ENCODE measurements around the genes SEM1 and TECPR1.

DNA sequence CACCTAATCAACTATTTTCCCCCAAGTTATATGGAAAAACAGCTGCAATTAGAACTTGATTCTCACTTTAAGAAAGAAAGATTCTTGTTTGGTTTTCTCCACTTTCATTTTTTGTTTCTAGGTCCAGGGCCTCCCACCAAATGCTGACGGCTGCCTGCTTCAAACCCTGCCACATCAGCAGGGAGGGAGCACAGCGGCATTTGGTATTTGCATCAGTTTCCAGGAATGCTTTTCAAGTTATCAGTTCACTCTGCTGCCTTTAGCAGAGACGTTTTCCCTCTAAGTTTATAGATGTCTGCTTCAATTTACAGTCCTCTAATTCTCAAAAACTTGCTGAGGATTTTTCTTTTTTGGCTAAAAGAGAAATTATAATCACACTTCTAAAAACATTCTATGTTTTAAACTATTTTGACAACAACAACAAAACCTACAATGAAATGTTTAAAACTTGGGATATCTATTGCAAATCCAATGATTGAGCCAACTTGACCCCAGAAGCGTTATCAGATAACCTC is 2.6 kb upstream of the COL1A2 start:
- PRO-cap = no peak

DNA sequence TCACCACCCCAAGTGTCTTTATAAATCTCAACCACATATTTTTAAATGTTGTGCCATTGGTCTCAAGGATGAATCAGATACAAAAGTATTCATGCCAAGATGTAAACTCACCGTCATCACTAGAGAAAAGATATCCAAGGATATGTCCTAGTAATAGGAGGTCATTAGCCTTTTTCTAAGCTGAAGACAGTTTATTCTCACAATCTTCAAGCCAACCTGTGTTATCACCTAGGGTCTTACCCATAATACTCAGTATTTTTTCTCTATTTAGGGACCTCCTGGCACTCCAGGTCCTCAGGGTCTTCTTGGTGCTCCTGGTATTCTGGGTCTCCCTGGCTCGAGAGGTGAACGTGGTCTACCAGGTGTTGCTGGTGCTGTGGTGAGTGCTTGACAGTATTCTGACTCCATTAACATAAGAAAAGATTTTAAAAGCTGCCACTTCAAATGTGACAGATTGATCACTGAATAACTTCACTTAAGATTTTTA is 29.4 kb downstream of the COL1A2 start:
- PRO-cap = no peak

- PRO-cap = bidirectional peak, plus-strand start at chr7:94510535, minus-strand start at chr7:94510205
Observed at GRCh38 chr7:94510411-94510594, 694 bp downstream of the CASD1 start.

DNA sequence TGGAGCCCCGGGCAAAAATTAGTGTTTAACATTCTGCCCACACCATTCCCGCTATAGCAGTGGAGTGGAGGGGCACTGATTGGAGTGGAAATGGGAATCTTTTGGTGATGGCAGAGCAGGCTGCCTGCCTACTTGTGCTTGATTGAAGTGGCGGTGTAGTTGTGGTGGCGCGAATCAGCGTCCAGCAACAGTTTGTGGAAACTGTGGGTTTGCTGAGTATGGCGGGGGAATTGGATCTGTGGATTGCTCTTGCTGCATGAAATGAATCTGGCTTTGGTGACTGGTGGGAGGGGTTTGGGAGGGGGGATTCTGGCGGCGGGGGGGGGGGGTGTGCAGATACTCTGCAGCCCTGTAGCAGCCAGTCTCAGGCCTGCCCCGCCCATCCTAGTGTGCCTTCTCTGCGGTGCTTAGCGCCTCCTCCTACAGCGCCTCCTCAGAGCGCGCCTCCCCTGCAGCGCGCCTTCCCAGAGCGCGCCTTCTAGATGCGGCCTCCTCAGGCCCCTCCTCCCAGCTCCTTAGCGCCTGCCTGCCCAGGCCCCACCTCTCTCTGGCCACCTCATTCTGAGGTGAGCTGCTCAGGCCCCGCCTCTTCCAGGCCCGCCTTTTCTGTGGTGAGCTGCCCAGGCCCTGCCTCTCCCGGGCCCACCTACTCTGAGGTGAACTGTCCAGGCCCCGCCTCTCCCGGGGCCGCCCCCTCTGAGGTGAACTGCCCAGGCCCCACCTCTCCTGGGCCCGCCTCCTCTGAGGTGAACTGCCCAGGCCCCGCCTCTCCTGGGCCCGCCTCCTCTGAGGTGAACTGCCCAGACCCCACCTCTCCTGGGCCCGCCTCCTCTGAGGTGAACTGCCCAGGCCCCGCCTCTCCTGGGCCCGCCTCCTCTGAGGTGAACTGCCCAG is 1.8 kb upstream of the SGCE start:
- PRO-cap = unidirectional peak, minus-strand start at position 161 of the sequence; unidirectional peak, minus-strand start at position 391 of the sequence

GRCh38 chr7:94663279-94664035 is 7.5 kb upstream of the SGCE start:
- PRO-cap = no peak

DNA sequence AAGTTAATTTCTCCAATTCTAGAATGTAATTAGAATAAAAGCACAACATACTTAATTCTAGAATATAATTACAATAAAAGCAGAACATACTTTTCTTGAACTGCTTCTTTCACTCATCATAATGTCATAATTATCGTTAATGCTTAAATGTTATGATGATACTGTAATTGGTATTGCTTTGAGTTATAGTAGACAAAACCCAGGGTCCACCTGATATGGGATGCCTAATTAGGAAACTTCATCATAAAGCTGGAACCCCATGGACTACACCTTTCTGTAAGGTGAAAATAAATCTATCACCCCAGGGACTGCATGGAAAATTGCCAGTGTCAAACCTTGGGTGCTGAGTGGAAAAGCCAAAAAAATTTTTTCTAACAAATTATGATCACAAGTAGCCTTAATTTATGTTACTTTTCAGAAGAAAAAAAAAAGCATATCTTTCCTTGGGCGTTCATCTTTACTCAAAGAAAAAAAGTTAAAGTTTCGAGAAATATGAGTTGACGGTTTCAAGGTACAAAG is 117.6 kb downstream of the PON1 start:
- PRO-cap = no peak

GRCh38 chr7:95434163-95434517 is 688 bp downstream of the PON2 start:
- PRO-cap = no peak

DNA sequence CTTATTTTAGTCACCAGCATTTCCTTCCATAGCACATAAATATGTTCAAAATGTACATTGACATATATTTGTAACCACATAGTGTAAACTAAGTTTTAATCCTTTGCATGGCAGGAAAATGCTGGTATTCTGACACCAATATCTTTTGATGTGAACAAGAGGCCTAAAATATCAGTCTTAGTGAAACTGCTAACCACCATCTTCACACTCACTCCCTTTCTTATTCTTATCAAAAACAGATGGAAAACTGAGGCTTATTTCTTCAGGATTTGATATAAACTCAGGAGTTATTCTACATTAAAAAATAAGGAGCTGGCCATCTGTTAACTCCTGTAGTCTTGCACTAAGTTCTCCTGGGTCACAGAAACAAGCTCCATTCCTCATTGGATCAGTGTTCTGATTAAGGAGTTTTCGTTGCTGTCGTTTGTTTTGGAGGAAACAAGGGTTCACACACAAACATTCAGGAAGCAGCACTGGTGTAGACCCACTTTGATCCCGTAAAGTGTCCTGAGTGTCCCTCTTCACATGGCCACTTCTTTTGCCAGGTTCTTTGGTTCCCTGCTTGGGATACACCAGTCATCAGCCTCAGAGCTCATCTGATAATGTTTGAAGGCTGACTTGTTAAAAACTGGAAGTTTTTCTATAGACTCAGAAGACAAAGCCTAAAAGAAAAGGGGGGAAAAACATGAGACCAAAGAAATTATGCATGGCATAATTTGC is 11.0 kb downstream of the PDK4 start:
- PRO-cap = no peak

- PRO-cap = no peak
Observed at GRCh38 chr7:96270636-96271282, 51.1 kb downstream of the SLC25A13 start.

DNA sequence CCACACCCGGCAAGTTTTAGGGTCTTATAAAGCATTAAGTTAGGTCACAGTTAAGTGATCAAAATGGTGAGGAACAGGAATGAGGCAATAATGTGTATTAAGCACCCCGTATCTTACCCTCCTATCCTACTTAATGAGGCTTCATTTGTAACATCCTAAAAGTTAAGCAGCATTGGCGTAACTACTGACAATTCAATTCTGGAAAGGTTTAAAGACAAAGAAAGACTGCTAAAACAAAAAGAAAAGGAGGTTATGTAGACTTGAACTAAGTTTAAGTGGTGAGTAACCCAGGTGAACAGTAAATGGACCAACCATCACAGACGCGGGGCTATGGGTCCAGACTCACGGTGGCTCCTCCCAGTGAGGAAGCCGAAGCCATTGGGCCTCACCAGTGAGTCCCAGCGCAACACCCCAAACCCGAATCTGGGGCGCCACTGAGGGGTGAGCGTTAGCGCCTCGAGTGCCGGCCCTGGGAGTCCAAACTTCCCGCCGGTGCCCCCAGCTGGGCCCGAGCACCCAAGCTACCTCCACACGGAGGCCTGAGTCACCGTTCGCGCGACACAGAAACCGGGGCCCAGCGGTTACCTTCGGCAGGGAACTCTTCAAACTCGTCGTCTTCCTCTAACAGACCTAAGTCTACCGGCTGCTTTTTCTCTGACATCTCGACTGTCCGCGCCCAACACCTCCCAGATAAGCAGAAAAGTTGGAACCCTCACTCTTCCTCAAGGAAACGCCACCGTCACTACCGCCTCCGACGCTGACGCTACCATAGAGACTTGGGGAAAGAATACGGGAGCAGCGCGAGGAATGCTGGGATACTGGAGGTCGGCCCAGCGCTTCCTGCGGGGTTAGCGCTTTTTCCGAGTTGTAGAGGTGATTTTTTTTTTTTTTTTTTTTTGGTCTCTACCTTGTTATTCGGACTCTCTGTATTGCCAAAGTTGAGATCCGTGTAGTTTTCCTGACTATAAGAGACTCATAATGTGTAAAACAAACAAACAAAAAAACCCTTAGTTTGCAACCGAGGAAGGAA is at the start of gene SEM1:
Gene SEM1 (minus strand): TSS at position 744 of the 1,030 bp plus-strand sequence.
- PRO-cap = bidirectional peak, plus-strand start at position 360 of the sequence, minus-strand start at position 303 of the sequence; bidirectional peak, plus-strand start at position 813 of the sequence, minus-strand start at position 744 of the sequence

- PRO-cap = no peak
Observed at GRCh38 chr7:96876362-96876711, 129.0 kb upstream of the DLX6 start.

- PRO-cap = no peak
Observed at GRCh38 chr7:97022453-97023026, 2.1 kb downstream of the DLX5 start.

- PRO-cap = no peak
Observed at GRCh38 chr7:97027182-97027520, 2.5 kb upstream of the DLX5 start.

DNA sequence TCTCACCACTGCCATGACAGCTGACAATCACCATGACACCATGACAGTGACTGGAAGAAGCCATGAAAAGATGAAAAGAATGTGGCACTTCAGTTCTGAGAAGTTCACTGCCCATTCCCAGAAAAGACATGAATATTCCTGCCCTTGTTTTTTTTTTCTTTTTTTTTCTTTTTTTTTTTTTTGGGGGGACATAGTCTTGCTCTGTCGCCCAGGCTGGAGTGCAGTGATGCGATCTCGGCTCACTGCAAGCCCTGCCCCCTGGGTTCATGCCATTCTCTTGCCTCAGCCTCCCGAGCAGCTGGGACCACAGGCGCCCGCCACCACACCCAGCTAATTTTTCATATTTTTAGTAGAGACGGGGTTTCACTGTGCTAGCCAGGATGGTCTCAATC is 281.1 kb upstream of the TAC1 start:
- PRO-cap = no peak

DNA sequence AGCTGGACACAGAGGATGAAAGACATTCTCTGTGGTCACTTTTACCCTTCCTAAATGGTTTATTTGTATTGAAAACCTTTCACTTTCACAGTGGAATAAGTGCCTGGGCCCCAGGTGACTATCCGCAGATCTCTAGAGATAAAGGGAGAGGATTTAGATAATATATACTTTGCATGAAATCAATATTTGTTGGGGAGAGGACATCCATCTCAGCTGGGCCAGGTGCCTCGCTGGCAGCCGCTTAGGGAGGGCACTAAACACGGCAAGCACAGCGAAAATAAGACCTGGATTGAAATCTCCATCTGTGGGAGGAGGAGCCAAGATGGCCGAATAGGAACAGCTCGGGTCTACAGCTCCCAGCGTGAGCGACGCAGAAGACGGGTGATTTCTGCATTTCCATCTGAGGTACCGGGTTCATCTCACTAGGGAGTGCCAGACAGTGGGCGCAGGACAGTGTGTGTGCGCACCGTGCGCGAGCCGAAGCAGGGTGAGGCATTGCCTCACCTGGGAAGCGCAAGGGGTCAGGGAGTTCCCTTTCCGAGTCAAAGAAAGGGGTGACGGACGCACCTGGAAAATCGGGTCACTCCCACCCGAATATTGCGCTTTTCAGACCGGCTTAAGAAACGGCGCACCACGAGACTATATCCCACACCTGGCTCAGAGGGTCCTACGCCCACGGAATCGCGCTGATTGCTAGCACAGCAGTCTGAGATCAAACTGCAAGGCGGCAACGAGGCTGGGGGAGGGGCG is 118.4 kb upstream of the TAC1 start:
- PRO-cap = no peak

DNA sequence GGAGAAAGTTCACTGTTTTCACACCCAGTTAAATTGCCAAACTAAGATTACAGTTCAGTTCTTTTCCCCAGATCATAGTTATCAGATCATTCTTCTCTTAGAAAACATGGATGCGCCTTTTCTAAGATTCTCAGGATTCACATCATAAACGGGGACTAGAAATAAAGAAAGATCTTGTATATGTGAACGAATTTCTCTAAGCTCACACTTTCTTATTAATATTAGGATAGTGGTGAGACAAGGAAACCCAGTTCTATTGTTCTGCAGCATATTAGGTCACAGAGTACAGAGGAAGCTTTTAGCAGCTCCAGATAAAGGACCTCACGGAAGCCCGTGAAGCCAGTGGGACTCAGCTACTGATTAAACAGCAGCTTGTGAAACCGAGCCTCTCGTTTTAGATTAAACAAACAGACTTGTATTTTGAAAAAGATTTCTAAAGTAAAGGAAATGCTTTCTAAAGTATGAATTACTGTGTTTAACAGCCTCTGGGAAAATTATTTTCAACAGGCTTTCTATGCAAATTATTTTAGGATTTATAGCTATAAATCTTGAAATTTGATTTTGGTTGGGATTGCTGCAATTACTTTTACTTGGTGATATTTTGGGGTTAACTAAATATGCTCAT is 3.9 kb downstream of the LMTK2 start:
- PRO-cap = no peak

- PRO-cap = no peak
Observed at GRCh38 chr7:98149286-98149799, 42.7 kb downstream of the LMTK2 start.

DNA sequence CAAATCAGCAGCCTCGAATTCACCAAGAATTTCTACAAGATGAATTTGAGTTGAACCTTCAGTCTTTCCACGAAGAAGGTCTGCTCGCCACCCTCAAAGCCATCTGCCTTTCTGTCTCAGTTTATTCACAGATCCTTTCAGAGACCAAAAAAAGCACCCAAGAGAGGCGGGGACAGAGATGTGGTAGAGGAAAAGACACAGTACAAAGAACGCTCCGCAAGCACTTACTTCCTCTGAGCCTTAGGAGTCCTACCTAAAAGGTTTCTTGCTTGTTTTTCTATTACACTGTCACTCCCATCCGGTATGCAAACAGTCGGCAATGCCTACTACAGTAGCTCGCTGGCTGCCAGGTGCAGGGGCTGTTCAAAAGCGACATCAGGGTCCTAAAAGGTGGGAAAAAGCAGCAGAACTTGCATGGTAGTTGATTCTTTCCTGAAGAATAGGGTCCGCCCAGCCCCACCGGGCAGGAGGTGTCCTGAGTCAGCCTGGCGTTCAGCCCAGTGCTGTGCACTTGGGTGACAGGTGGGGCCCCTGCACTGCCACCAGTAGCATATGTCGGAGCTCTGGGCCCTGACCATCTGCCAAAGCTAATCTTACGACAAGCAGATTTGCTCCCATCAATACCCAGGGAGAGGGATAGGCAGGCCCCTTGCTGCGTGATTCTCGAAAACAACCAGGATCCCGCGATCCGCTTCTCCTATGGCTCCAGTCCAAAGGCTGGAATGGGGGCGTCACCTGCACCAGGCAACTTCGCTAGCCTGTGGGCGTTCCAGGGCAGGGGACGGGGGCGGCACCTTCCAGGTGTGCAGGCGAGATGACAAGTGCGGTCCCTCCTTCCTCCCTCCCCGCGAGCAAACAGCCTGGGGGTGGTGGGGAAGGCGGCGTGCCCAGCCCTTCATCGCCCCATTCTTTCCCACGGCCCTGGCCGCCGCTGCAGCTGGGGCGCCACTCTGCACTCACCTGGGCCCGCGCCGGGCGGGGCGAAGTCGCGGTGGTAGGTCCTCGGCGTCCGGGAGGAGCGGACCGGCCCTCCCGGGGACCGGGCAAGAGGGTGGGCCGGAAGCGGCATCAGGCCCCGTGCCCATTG is at the start of gene TECPR1:
Gene TECPR1 (minus strand): TSS at position 1,067 of the 1,087 bp plus-strand sequence.
- PRO-cap = bidirectional peak, plus-strand start outside the sequence, minus-strand start at position 1,020 of the sequence

DNA sequence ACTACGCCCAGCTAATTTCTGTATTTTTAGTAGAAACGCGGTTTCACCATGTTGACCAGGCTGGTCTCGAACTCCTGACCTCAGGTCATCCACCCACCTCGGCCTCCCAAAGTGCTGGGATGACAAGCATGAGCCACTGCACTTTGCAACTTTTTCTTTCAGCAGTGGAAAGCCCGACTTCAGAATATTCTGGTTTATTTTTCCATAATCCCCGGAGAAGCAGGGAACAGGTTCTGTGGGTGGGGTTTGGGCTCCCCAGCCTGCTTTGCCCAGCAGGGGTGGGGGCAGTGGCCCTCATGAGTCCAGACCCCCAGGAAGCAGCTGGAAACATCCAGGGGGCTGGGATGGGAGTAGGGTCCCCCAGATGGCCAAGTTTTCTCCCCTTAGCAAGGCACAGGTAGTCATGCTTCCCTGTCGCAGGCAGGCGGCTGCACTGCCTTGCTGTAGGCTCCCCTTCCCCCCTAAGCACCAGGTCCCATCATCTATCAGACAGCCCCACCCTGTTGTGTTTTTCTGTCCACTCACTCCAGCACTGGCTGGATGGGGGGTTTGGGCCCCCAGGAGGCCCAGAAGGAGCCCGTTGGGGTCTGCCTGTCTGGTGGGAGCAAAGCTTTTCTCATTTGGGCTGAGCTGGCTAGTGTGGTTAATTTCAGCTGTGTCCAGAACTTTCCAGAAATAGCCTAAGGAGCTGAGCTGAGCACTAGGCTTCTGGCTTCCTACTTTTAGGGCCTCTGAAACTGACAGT is 7.8 kb downstream of the BRI3 start:
- PRO-cap = no peak

GRCh38 chr7:98290779-98291639 is 9.5 kb downstream of the BRI3 start:
- PRO-cap = no peak

All from SEM (cell line).